A549 (cell line): ENCODE results near the genes OR6J1, PRMT5 and PPP1R3E.

GRCh38 chr14:22544277-22544754, 44.7 kb downstream of the DAD1 start:
- PRO-cap, result no peak
CAGE:
- cytosol, long polyA plus RNA, result no peak
- long polyA plus RNA, result no peak
- nucleus, long polyA plus RNA, result no peak

GRCh38 chr14:22553882-22554081, 35.2 kb downstream of the DAD1 start:
- PRO-cap, result no peak
CAGE:
- cytosol, long polyA plus RNA, result no peak
- long polyA plus RNA, result no peak
- nucleus, long polyA plus RNA, result no peak

GRCh38 chr14:22560355-22561603, 28.2 kb downstream of the DAD1 start:
- PRO-cap, result no peak
CAGE:
- cytosol, long polyA plus RNA, result no peak
- long polyA plus RNA, result no peak
- nucleus, long polyA plus RNA, result no peak

- PRO-cap, result no peak
CAGE:
- cytosol, long polyA plus RNA, result no peak
- long polyA plus RNA, result no peak
- nucleus, long polyA plus RNA, result no peak
Measured at GRCh38 chr14:22566615-22567234, 22.3 kb downstream of the DAD1 start.

GRCh38 chr14:22644144-22644550, at the start of gene OR6J1:
Gene OR6J1 (minus strand): TSS chr14:22644352.
- PRO-cap, result no peak
CAGE:
- cytosol, long polyA plus RNA, result no peak
- long polyA plus RNA, result no peak
- nucleus, long polyA plus RNA, result no peak

GRCh38 chr14:22777017-22777435, 10.5 kb downstream of the OXA1L start:
- PRO-cap, result no peak
CAGE:
- cytosol, long polyA plus RNA, result no peak
- long polyA plus RNA, result no peak
- nucleus, long polyA plus RNA, result no peak

DNA sequence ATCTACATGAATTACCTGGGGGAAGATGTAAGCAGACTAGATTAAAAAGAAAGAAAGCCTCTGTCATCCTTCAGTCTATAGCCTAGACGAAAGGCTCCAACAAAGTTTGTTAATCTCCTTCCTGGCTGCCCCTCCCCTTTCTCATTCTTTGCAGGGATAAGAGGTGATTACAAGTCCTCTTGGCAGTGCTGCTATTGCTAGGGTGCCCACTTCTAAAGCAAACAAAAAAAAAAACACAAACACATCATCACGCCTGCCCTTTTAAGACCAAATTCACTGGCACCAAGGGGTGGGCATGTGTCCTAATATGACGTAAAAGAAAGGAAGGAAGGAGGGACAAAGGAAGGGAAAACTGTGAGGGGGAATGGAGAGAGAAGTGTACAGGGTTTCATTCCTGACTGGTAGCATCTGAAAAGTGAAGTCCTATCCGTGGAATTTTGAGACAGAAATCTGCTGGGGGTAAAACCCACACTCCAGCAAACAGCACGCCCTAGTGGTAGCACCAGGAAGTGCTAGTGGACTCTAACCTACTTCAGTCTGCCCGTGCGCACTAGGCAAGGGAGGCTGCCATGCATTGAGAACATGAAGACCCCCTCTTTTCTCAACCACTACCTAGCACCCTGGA, 2.7 kb upstream of the SLC7A7 start:
- PRO-cap, result no peak
CAGE:
- cytosol, long polyA plus RNA, result no peak
- long polyA plus RNA, result no peak
- nucleus, long polyA plus RNA, result no peak

GRCh38 chr14:22837753-22838939, 1.8 kb downstream of the MMP14 start:
- PRO-cap, result no peak
CAGE:
- cytosol, long polyA plus RNA, result no peak
- long polyA plus RNA, result no peak
- nucleus, long polyA plus RNA, result no peak

DNA sequence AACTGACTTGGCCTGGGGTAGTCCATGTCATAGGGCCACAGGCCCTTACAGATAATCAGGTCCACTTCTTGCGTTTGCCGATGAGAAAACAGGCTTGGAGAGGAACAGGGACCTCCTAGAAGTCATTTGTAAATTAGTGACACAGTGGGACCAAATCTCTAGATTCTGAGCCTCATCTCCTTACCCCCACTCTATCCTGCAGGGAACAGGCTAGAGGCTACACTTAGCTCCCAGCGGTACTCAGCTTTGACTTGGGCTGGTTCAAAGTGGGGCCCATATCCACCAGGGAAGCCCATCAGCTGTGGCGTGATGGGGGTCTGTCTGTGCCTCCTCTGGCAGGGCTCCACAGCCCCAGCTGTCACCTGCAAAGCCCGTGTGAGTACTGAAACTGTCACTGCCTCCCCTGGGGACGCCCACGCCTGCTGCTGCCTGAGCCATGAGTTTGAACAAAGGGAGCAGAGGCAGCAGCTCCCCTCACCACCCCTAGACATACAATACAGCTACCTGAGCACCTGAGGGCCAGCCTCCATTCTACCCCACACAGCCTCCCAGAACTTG, 4.9 kb downstream of the REM2 start:
- PRO-cap, result no peak
CAGE:
- cytosol, long polyA plus RNA, result no peak
- long polyA plus RNA, result no peak
- nucleus, long polyA plus RNA, result no peak

DNA sequence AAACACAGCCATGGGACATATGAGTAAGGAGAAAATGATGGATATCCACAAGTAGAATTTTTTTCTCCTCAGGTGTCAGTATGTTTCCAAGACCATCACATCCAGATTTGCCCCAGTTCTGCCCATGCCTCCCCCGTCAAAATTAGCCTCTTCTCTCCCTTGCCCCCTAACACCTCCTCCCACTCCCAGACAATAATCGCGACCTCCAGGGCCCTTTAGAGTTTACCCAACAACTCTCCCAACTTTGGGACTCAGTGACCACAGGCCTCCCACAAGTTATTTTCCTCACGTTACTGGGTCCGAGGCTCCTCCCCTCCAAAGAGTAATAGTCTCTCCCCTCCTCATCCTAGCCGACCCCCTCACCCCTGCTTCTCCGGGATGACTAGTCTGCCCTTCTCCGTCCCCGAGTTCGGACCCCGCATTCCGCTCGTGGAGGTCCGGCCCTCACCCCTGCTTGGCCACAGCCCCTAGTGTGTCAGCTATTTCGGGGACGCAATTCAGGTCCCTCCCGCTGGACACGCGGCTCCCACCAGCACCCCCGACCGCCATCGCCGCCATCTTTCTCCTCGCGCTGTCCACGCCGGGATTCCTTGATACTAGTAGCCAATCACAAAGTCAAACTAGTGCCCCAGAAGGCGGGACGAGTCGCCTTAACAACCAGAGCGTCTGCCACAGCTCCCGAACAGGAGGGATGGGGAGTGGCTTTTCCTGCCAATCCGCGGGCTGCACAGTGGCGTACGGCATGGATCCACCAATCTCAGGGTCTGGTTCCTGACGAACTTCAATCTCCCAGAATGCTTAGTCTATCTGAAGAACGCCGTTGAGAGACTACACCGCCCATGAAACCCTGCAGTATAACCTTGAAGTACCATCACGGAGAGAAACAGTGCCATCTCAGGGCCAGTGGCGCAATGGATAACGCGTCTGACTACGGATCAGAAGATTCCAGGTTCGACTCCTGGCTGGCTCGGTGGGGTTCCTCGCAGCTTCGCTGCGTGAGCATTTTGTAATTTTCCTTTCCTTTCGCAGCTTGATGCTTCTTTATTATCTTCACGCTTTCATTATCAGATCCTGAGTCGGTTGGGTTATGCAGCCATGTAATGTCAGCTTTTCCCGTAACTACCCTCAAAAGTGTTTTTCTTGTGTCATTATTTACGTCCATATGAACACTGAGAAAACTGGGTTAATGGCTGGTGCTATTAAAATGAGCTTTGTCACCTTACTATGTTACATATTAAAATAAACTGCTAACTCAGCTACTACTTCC, at the start of gene PRMT5:
Gene PRMT5, minus strand, starts transcription at position 573 of the 1,267 bp plus-strand sequence.
- PRO-cap, result bidirectional peak, plus-strand start at position 891 of the sequence, minus-strand start at position 562 of the sequence
CAGE:
- cytosol, long polyA plus RNA, result start-site peak on the minus strand centred at position 567 of the sequence, 63 bp wide, 619 and 790 reads in 2 replicates
- long polyA plus RNA, result start-site peak on the minus strand centred at position 574 of the sequence, 27 bp wide, 829 and 657 reads in 2 replicates
- nucleus, long polyA plus RNA, result start-site peak on the minus strand centred at position 566 of the sequence, 15 bp wide, 951 and 159 reads in 2 replicates

DNA sequence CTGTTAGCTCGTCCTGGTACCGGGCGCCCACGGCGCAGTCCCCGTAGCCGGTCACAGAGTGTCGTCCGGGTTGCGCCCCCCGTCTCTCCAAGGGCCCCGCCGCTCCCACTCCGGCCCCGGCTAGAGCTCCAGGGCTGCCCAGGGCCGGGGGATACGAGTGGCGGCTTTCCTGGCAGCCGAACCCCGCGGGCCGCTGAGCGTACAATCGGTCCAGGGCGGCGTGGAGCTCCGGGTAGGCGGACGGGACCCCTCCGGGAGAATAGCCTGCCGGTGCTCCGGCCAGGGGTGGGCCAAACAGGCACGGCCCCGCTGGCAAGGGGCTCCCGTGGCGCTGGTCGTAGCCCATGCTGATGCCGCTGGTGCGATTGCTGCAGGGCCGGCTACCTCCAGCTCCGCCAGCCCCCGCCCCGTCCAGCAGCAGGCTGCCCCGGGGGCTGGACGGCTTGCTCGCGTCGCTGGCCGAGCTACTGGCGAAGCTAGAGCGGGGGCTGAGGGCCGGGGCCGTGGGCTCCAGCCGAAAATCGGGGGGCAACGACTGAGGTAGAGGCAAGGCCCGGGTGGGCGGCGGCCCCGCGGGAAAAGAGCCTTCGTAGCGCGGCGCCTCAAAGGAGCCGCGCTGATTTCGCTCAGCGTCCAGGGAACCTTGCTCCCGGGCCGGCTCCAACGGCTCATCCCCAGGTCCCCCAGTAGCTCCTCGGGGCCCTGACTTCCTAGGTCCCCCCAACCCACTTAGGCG, 760 bp downstream of the AJUBA start:
- PRO-cap, result no peak
CAGE:
- cytosol, long polyA plus RNA, result no peak
- long polyA plus RNA, result no peak
- nucleus, long polyA plus RNA, result no peak

DNA sequence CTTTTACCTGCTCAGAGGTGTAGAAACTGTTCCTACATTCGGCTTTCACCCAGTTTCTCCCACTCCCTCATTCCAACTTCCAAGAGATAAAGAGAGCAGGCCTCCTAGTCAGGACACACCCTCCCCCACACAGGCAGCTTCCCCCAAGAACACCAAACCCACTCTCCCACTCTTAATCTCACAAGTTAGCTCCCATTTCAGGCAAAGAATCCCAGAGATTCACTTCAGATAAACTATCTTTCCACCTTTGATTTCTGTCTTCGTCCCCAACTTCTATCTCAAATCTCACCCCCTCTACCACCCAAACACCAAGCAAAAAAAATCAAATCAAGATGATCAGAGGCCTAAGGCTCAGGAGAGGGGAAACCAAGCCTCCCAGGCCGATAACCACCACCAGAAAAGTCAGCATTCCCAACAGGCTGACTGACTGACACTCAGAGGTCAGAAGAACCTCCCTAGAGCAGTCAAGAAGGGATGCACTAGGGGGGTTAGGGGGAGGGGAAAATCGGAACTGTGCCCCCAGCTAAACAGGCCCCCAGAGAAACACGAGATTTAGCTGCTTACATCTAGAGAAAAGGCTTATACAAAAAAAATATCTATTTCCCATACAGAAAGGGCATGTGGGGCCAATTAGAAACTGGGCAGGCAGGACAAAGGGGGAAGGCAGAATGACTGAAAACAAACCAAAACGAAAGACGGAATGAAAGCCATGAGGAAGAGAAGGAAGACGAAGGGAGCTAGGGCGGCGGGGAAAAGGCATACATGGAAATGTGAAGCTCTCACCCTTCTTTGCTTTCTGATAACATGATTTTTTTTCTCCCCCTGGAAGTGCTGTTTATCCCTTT, 13.2 kb upstream of the CDH24 start:
- PRO-cap, result no peak
CAGE:
- cytosol, long polyA plus RNA, result no peak
- long polyA plus RNA, result no peak
- nucleus, long polyA plus RNA, result no peak

DNA sequence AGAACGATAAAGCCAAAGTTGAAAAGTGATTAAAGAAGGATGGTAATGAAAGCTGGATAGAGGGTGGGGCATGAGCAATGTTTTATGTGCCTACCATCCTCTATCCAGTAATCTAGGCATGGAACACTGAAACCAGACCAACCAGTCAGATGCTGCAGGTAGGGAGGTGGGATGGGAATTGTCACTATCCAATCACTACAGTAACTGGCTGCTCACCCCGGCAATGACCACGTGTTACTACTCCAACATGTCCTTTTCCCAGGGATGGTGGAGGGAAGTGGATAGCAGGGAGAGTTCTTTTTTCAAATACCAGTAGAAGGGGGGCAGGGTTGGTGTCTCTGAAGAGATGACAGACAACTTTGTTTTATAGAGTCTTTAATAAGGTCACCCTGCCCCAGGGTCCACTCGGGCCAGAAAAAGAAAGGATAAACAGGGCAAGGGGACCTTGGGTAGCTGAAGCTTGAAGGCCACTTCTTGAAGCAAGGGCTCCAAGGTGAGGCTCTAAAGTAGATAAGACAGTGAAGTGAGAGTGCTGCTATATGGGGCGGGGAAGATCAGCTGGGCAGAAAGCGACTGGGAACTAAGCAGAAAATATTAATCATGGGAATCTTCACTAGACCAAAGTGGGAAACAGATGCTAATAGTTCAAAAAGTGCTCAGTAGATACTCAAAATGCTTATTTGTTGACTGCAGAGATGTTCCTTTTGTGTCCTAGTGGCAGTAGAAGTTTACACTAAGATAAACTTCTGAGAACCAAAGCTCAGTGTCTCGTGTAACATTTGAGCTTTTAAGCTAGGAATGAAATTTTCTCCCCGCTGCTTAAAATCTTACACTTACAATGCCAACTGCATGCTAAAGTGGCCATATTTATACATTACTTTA, 14.8 kb upstream of the CDH24 start:
- PRO-cap, result no peak
CAGE:
- cytosol, long polyA plus RNA, result no peak
- long polyA plus RNA, result no peak
- nucleus, long polyA plus RNA, result no peak

GRCh38 chr14:23118815-23119119, 288 bp downstream of the CEBPE start:
- PRO-cap, result no peak
CAGE:
- cytosol, long polyA plus RNA, result no peak
- long polyA plus RNA, result no peak
- nucleus, long polyA plus RNA, result no peak

DNA sequence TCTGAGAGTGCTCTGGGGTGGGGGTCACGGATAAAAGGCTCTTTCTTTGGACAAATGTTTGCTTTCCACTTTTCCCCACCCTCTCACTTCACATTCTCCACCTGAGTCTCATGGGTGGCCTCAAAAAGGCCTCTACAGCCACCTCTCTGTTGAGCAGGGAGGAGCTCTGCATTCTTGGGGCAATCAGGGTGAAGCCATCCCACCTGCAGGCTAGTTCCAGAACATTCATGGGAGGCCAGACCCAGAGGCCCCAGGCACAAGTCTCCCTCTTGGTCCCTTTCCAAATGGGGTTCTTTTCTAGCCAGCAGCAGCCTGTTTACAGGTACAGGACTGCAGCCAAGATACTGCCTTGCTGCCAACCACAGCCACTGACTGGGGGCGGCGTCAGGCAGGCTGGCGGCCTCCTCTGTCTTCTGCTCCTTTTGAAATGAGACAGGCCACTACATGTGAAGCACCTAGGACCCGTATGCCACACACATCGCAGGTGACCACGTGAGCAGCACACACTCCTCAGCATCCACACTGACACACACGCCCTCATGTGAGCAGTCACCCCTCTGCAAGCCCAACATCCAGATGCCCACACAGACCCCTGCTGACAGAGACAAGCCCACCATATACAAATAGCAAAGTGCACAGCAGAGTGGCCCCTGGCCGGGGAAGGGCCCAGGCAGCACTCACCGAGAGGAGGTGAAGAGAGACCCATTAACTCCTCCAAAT, 18.3 kb upstream of the CEBPE start:
- PRO-cap, result no peak
CAGE:
- cytosol, long polyA plus RNA, result no peak
- long polyA plus RNA, result no peak
- nucleus, long polyA plus RNA, result no peak

- PRO-cap, result bidirectional peak, plus-strand start at chr14:23302501, minus-strand start at chr14:23302441
CAGE:
- cytosol, long polyA plus RNA, result no peak
- long polyA plus RNA, result no peak
- nucleus, long polyA plus RNA, result no peak
Measured at GRCh38 chr14:23302057-23302592, 534 bp downstream of the PPP1R3E start.

DNA sequence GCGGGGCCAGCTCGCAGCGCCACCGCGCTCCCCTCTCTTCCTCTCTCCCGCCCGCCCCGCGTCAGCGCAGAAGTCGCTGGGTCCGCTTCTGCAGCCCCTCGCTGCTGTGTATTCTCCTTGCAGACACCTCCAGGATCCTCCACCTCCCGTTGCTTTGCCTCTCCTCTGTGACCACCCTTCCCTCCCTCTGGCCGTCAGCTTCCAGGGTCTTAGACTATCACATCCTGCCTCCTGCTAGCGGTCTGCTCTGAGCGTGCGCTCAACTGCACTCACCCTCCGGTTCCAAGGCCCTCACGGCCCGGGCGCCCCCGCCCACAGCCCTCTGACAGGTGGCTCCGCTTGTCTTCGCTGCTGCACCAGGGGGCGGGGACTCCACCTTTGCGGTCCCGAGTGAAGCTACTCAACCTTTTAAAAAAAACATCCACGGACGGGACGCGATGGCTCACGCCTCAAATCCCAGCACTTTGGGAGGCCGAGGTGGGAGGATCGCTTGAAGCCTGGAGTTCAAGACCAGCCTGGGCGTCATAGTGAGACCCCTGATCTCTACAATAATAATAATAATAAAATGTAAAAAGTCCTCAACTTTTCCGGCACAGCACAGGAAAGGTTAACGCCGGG, at the start of gene PPP1R3E:
Gene PPP1R3E, minus strand, starts transcription at position 267 of the 618 bp plus-strand sequence.
- PRO-cap, result no peak
CAGE:
- cytosol, long polyA plus RNA, result no peak
- long polyA plus RNA, result no peak
- nucleus, long polyA plus RNA, result no peak

DNA sequence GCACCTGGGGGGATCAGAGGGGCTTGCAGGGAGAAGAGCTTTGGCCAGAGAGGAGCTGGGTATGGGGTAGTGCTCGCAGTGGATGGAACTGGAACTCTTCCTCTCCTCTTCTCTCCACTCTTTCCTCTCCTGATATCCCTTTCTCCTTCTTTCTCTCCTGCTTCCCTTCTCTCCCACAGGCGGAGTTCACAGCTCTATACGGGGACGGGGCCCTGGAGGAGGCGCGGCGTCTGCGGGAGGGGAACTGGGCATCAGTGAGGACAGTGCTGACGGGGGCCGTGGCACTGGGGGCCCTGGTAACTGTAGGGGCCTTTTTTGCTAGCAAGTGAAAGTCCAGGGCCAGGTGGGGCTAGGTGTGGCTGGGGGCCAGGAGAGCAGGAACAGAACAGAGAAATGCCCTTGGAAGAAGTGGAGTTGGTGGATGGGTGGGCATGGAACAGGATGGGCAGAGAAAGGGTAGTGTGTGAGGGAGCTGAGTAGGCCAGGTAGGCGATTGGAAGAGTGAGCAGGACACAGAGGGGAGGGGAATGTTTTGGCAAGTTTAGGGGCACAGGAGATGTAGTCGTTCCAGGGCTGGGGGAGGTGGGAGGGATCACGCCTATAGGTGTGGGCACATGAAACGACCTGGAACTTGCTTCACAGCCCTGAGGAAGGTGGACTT, 2.1 kb downstream of the BCL2L2 start:
- PRO-cap, result no peak
CAGE:
- cytosol, long polyA plus RNA, result no peak
- long polyA plus RNA, result no peak
- nucleus, long polyA plus RNA, result no peak

GRCh38 chr14:23323723-23324341, 2.6 kb downstream of the PABPN1 start:
- PRO-cap, result no peak
CAGE:
- cytosol, long polyA plus RNA, result no peak
- long polyA plus RNA, result no peak
- nucleus, long polyA plus RNA, result no peak

GRCh38 chr14:23399748-23400370, 8.2 kb downstream of the MYH6 start:
- PRO-cap, result no peak
CAGE:
- cytosol, long polyA plus RNA, result no peak
- long polyA plus RNA, result no peak
- nucleus, long polyA plus RNA, result no peak